NCI-H460 (cell line): Measurements from ENCODE around the gene CD47.

RAMPAGE:
- cytosol, long total RNA = no peak
- long total RNA = no peak
- nucleus, long total RNA = no peak
Measured at GRCh38 chr3:100737874-100738390, 28.6 kb downstream of the TFG start.

DNA sequence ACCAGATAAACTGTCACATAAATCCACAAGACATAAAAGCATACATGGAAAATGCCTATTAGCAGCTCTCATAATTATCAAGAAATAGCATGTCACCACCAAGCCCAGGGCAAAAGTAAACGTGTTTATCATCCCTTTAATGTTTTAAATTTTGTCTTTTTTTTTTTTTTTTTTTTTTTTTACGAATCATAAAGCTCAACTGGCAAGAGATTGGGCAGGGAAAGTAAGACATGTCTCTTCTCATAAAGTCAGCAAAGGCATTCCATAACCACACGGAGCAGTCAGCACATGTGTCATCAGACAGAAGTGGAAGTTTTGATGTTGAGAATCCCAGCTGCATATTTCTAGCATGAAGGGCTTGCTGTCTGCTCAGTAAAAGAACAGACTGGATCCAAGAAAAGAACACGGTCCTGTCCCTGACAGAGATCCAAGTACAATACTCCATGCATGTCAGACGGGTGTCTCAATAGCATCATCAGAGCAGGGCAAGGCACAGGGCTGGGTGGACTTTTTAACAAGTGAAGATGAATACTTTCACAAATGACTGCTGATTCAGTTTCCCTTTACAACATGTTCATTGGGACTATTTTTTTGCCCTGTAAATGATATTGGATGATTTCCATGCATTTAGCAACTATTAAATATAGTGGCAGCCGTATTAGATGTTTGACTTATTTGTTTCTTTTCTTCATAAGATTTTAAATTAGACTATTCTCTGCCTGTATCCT is 38.2 kb downstream of the ABI3BP start:
RAMPAGE:
- cytosol, long total RNA = no peak
- long total RNA = no peak
- nucleus, long total RNA = no peak

DNA sequence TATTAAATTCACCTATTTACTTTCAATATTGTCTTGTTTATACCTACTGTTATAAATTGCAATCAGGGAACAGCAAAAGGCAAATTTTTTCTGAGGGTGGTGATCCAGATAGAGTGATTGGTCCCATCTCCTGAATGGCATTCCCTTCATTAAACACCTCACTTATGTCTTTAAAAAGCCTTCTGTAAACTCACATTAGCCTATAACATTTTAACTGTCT is 6.2 kb downstream of the ABI3BP start:
RAMPAGE:
- cytosol, long total RNA = no peak
- long total RNA = no peak
- nucleus, long total RNA = no peak

RAMPAGE:
- cytosol, long total RNA = no peak
- long total RNA = no peak
- nucleus, long total RNA = no peak
Measured at GRCh38 chr3:101543077-101543597, 18.5 kb upstream of the TRMT10C start.

DNA sequence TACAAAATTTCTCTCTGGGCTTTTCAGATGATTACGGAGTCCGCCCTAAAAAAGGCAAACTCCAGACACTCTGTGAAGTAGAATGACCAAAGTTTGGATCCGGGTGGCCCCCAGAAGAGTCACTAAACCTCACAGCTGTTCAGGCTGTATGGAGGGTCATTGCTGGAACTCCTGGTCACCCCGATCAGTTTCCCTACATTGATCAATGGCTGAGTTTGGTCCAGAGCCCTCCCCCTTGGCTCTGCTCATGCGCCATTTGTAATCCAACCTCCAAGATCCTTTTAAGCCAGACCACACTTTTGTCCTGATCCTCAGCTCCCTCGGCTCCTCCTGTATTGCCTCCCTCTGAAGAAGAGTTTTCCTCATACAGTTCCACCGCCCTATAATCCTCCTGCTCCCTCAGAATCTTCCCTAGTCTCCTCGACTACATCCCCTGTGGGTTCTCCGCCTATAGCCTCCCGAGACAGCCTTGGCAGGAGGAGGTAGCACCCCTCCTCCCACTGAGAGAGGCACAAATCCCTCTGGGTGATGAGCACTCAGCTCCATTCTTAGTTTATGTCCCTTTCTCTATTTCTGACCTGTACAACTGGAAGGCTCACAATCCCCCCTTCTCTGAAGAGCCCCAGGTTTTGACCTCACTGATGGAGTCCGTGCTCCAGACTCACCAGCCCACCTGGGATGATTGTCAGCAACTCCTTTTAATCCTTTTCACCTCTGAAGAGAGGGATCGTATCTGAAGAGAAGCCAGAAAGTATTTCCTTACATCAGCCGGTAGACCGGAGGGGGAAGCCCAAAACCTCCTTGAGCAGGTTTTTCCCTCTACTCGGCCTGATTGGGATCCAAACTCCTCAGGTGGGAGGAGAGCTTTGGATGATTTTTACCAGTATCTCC is 42.1 kb downstream of the ZBTB11 start:
RAMPAGE:
- cytosol, long total RNA = no peak
- long total RNA = no peak
- nucleus, long total RNA = no peak

GRCh38 chr3:101859343-101860218 is 10.3 kb downstream of the NFKBIZ start:
RAMPAGE:
- cytosol, long total RNA = no peak
- long total RNA = no peak
- nucleus, long total RNA = no peak

DNA sequence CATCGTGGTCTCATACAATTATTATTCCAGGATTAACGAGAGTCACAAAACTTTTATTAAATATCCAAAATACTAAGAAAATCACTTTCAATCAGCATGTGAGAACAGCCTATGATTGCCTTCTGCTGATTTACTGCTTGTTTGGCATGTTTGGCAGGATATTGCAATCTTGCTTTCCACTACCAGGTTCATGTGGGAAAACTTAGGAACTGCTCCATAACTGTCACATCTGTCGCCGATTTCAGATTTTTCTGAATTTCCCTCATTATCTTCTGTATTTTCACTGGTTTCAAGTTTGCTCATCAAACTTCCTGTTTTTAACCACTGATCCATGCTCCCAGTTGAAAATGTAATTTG is 93.0 kb downstream of the NFKBIZ start:
RAMPAGE:
- cytosol, long total RNA = no peak
- long total RNA = no peak
- nucleus, long total RNA = no peak

RAMPAGE:
- cytosol, long total RNA = no peak
- long total RNA = no peak
- nucleus, long total RNA = no peak
Measured at GRCh38 chr3:102673143-102673640, 238.4 kb downstream of the ZPLD1 start.

GRCh38 chr3:102673675-102674179 is 238.9 kb downstream of the ZPLD1 start:
RAMPAGE:
- cytosol, long total RNA = no peak
- long total RNA = no peak
- nucleus, long total RNA = no peak

DNA sequence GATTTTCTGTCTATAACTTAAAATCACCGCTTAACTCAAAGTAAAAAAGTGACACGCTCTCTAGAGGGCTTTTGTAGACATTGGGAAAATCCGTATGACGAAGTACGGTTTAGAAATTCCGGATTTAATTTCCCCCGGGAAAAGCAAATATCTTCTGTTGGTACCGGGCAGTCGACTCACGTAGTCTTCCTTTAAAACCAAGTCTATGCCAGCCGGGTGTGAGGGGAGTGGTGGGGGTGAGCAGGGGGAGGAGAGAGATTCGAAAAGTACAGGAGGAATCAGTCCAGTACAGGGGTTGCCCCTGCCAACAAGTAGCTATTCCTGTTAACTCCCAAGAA is 771 bp upstream of the ALCAM start:
RAMPAGE:
- cytosol, long total RNA = no peak
- long total RNA = no peak
- nucleus, long total RNA = no peak

DNA sequence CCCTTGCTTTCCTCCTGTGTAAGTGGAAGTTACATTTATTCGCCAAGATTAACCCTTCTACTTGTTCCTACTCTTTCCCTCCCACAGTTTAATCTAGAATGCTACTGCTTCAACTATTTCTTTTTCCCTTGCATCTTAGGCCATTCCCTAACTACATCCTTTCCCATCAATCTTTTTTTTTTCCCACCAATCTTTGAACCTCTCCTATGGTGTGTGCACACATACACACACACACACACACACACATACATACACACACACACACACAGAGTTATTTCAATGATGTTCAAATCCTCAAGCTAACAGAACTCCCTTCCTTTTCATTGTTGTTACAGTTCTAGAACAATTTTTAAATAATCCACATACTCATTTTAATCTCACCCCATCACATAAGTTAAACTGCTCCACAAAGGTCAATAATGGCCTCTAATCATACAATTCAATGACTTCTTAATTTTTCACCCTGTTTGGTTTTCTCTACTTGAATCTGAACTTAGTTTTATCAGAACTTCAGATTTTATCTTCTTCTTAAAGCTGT is 7.3 kb downstream of the CBLB start:
RAMPAGE:
- cytosol, long total RNA = no peak
- long total RNA = no peak
- nucleus, long total RNA = no peak

GRCh38 chr3:105866563-105867223 is 2.1 kb downstream of the CBLB start:
RAMPAGE:
- cytosol, long total RNA = no peak
- long total RNA = no peak
- nucleus, long total RNA = no peak

DNA sequence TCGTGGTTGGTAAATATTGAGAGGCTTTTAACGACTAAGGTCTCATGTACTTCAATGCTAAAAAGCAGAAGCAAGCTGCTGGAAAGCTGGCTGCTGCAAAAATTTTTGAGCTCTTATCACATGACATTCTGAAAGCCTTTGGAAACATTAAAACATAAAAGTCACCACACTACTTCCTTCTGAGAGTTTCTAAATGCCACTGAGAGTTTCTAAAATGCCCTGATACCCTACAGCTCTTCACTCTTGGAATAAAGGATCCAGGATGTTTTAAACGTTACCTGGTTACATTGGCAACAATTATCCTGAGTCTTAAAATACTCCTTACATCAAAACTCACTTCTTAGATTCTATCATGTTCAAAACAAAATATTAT is 39.0 kb upstream of the CBLB start:
RAMPAGE:
- cytosol, long total RNA = no peak
- long total RNA = no peak
- nucleus, long total RNA = no peak

RAMPAGE:
- cytosol, long total RNA = no peak
- long total RNA = no peak
- nucleus, long total RNA = no peak
Measured at GRCh38 chr3:106945427-106945967, 431.7 kb upstream of the CCDC54 start.

RAMPAGE:
- cytosol, long total RNA = no peak
- long total RNA = no peak
- nucleus, long total RNA = no peak
Measured at GRCh38 chr3:107429328-107429659, 52.1 kb downstream of the CCDC54 start.

GRCh38 chr3:108006975-108007360 is 83.9 kb downstream of the CD47 start:
RAMPAGE:
- cytosol, long total RNA = no peak
- long total RNA = no peak
- nucleus, long total RNA = no peak

GRCh38 chr3:108046378-108046844 is 44.4 kb downstream of the CD47 start:
RAMPAGE:
- cytosol, long total RNA = no peak
- long total RNA = no peak
- nucleus, long total RNA = no peak

DNA sequence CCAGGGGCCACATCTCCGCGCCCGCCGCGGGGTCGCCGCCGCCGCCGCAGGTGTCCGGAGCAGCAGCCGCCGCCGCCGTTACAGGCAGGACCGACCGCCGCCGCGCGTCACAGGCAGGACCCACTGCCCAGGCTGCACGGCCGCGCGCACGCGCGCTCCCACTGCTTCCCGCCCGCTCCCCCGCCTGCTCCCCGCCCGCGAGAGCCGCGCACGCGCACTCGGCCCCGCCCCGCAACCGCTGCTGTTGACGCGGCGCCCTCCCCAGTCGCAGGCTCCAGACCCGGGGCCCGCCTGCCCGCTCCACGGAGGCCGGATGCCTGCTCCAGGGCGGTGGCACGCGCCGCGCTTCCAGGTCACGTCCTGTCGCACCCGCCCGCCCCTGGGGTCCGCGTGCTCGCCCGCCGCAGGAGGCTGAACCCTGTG is at the start of gene CD47:
Gene CD47 (minus strand): TSS at position 136 of the 423 bp plus-strand sequence.
RAMPAGE:
- cytosol, long total RNA = no peak
- long total RNA = no peak
- nucleus, long total RNA = no peak

DNA sequence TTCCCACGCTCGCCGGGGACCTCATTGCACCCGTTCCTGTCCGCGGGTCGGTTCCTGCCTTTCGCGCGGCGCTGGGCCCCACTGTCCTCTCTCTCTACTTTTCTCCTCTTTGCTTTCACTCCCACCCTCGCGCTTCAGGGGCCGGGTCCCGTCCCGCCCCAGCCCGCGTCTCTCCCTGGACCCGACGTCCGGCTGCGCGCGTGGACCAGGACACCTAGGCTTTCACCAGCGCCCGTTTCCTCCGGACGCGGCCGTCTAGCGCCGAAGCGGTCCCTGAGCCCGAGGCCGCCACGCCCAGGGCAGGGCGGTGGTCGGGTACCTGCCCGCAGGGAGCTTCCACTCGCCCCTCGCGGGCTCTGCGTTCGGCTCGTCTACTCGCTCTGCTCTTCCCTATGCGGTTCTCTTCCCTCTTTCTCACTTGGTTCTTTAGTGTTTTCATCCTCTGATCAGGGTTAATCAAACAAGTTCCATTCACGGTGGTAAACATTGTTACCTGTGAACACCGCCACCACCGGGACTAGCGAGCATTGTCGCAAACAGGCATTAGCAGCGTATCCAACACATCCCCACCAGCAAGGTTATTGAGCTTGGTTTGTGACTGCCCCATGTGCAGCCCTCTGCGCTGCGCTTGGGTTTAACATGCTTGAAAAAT is 614 bp upstream of the CD47 start:
RAMPAGE:
- cytosol, long total RNA = no peak
- long total RNA = no peak
- nucleus, long total RNA = no peak

DNA sequence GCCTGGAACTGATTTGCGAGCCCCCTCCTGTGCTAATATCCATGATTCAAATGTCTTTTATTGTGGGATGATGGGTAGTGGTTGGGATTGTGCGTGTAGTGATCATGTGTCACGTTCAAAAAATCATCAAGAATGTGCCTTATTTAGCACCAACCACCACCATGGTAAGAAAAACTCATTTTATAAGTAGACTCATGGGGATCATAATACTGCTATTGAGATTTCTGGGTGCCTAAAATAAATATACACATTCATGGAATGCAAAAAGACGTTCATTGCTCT is 3.8 kb downstream of the TRAT1 start:
RAMPAGE:
- cytosol, long total RNA = no peak
- long total RNA = no peak
- nucleus, long total RNA = no peak